Metastatic Liver Carcinoma in the Adrenal Gland (tissue), 2 donors: ENCODE results near the gene TBCD.

DNA sequence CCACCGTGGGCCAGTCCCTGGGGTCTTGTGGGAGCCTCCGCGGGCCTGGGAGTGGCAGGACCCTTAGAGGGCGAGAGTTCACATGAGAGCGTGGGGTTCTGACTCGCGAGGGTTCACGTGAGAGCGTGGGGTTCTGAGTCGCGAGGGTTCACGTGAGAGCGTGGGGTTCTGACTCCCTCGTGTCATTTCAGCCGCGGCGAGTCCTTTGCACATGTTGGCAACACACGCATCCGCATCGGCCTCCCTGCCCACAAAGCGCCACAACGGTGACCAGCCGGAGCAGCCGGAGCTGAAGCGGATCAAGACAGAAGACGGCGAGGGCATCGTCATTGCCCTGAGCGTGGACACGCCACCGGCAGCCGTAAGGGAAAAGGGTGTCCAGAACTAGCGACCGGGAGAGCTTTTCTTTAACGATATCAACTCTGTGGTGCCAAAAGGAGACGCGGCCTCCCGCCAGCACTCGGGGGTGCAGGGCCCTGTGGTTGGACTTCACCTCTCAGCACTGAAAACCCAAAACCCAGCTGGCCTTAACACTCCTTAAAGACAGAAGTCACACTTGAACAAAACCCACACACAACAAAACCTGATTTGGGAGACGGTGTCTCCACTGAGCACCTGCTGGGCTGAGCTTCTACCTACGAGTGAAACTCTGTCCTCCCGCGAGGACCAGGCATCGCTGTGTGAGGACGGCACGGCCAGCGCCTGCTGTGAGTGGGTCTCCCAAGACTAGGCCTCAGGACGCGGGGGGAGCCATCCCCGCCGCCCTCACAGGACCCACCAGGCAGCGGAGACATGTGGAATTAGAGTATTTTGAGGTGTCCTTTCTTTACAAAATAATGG lies 46.9 kb downstream of the WDR45B start:
- PRO-cap, 2 experiments = no peak in any of the 2 experiments

DNA sequence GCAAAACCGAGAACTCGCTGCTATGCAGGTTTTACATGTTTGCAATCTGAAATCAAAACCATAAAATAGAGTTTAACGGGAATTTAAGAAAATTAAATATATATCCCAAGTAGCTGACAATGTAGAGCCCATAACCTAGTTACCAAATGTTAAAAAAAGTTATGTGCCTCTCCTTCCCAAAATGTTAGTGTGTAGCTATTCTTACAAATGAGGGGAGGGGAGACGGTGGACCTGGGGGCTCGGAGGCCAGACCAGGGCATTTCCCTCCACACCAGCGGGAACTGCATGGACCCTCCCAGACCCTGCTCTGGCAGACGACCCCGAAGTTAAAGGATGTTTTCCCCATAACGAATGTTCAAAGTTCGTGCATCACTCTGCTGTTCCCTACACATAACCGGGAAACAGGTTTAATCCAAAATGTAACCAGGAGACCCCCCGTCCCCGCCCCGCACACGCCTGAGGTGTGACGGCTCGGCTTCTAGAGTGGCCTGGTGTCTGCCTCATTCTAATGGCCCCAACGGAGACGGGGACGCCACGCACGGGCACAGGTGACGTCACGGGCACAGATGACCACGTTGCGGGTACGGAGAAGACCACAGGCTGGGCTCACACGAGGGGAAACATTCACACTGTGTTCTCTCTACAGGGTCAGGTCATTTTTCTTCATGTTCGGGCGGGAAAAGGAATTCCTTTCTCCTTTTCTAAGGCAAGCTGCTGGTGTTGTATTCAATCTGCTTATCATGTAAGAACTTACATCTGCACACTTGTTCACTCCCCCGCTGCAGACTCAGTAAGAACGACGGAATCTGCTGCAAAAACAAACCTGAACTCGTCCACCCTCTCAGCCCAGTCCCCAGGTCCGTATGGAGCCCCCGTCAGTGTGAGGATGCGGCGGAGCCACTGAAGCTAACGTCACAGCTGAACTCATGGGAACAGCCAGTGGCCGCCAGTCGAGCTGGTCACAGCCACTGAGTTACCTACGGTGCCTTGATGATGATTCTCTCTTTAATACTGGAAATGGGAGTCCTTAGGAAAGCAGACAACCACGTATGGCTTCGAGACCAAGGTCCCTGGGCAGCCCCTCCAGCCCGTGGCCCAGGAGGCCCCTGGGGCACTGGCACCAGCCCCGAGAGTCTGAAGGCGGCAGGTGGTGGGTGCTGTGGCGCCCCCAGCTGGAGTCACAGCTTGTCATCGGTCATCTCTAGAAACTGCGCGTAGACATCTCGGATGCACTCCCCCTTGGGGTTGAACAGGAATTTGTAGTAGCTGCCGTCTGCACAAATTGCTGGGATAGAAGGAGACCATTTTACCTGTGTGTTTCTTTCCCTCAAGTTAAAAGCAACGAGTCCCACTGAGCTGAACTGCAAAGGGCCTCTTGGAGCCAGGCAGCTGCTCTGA lies 33.0 kb downstream of the WDR45B start:
- PRO-cap, 2 experiments = no peak in any of the 2 experiments

GRCh38 chr17:82751301-82752278 lies at the start of gene TBCD:
TSS of gene TBCD (plus strand) at chr17:82752065.
- PRO-cap, 2 experiments = peak in 2 of 2 experiments; most common plus-strand start chr17:82752111 (in 2); most common minus-strand start chr17:82751978 (in 1)

GRCh38 chr17:82755448-82756044 lies 3.7 kb downstream of the TBCD start:
- PRO-cap, 2 experiments = no peak in any of the 2 experiments

- PRO-cap, 2 experiments = no peak in any of the 2 experiments
Measured at GRCh38 chr17:82786896-82787908, 35.3 kb downstream of the TBCD start.

- PRO-cap, 2 experiments = no peak in any of the 2 experiments
Measured at GRCh38 chr17:83053165-83053716, 1.7 kb upstream of the B3GNTL1 start.

DNA sequence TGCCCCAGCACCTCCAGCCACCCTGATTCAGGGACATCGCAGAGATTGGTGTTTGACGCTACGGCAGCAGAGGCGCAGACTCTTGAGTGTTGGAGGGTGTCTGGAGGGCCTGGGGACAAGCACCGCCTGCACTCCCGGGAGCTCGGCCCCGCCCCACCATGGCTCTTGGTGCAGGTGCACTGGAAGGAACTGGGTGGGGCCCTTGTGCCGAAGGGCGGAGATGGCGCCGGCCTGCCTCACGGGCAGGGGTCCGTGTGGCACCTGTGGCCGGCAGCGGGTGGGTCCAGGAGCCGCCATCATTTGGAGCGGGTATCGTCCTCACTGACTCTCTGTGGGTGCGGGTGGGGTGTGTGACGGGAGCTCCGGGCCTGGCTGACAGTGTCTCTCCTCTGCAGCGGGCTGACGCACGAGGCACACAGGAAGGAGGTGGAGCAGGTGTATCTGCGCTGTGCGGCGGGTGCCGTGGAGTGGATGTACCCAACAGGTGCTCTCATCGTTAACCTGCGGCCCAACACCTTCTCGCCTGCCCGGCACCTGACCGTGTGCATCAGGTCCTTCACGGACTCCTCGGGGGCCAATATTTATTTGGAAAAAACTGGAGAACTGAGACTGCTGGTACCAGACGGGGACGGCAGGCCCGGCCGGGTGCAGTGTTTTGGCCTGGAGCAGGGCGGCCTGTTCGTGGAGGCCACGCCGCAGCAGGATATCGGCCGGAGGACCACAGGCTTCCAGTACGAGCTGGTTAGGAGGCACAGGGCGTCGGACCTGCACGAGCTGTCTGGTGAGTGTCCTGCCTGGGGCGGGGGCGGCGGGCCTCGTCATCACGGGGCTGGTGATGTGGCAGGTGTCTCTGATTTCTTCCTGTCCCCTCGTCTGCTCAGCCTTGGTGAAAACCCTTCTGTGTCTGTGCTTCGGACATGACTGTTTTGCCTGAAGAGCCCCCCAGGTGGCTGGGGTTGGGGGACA lies 5.4 kb downstream of the METRNL start:
- PRO-cap, 2 experiments = no peak in any of the 2 experiments

DNA sequence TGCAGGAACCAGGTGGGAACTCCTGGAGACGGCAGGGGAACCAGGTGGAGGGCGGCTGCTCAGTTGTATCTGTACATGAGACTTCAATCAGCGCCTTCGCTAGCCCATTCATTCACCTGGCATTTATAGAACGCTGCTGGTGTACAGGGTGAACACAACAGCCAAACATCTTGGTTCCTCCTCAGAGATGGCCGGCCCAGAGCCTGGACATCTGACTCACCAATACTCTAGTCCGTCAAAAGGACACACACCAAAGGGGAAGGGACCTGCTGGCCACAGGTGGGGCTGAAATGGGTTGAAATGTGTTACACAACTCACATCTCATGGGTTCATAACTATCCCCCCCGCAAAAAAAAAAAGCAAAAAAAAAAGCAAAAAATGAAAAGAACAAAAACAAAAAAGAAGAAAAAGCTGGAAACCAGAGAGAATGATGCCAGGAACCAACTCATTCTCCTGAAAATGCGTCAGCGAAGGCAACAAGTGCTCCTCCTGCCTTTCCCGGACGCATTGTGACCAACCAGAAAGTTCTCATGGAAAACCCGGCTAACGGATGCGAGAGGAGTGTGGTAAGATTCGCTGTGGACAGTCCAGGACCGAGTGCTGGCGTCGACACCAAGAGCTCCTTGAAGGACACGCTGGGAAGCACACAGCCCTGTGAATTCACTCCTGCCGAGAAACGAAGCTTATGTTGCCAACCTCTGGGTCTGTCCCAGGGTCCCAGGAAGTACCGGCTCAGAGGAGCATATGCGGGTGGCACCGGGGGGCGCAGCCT lies 43.3 kb downstream of the METRNL start:
- PRO-cap, 2 experiments = no peak in any of the 2 experiments

GRCh38 chr17:83152998-83153848 lies 73.8 kb downstream of the METRNL start:
- PRO-cap, 2 experiments = no peak in any of the 2 experiments